ENCODE results near the genes PGLYRP2 and TPM4.

DNA sequence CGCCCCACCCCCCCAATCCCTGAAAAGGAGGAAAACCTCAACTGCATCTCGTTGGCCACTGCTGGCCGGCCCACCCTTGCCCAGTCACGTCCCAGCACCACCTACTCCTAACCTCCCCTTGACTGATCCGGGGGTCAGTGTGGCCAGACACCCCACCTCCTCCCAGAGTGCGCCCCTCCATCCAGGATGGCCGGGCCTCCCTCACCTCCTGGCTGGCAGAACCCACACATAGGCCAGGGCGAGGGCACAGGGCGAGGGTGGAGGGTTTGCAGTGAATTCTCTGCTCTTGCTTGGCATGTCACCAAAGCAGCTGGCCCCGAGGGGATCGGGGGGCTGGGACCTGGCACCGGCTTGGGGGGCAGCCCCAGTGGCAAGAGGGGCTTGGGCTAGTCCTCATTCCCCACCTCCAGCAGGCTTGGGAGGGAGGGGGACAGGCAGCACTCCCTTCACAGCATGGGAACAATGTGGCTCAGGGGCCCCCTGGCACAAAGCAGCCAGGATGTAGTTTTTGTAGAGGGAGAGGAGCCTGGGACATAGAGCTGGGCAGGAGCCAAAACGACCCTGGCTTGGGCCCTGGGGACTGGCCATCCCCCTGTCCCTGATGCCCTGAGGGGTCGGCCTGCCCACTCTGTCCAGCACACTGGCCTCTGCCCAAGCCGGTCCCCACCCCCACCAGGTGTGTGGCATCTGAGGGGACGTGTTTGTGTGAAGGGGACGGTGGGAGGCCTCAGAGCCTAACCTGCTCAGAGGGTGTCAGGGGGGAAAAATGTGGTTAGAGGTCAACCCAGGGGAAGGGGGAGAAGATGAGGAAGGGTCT lies 28.5 kb upstream of the ASF1B start:
- PRO-cap, 3 experiments, result no peak in any of the 3 experiments
- RAMPAGE, long total RNA, 4 experiments, result no peak in any of the 4 experiments
- RRBS, result 82% methylated on average over 3 of the region's 17 CpGs

GRCh38 chr19:14374745-14375081 lies 6.5 kb upstream of the ADGRE5 start:
- PRO-cap, 3 experiments, result no peak in any of the 3 experiments
- RAMPAGE, long total RNA, 4 experiments, result no peak in any of the 4 experiments
- RRBS, result no CpG with 5 or more reads among the region's 7 CpGs

DNA sequence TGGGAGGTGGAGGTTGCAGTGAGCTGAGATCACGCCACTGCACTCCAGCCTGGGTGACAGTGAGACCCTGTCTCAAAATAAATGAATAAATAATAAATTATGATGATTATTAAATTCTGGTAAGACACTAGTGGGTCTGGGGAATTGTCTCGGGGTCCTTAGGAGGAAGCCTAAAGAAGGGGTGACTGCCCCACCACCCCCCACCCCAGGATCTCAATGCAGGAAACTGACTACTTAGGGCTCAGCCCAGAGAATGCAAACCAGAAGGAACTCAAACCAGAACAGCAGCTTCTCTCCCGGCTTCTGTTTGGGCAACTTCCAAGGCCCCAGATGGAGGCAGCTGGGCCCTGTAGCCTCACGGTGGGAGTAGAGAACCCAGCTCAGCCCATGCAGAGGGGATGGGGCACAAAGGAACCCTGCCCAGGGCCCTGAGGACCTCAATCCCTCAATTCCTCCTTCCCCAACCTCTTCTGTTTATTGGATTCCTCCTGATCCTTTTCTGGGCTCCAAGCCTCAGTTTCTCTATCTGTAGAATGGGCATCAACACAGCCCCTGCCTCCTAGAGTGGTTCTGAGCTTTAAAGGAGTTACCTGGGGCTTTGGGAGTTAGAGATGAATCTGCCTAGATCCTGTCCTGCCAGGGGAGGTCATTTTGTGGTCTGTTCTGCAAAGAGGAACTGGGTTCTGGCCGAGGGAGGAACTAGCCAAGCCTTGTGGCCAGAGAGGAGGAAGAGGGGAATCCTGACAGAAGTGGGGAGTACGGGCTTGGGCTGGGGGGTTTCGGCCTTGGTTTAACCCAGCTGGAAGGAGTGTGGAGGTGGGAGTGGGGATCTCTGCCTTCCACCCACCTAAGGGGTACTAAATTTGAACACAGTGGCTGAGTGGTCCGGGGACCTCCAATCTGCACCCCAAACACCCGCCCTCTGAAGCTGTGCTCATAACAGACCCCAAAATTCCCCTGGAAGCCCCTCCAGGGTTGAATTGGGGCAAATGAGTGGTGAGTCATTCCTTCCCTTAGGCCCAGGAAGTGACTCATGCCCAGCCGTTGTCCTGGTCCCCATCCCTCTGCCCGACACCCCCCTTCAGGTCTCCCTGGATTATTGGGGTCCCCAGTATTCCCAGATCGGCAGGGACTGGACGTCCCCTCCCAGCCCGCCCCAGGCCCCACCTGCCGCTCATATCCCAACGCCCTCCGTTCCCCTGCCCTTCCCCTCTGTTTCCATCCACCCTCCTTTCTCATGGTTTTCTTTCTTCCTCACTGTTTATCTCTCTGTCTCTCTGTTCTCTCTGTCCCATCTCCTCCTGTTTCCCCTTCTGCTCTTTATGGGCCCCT lies 2.7 kb downstream of the ADGRE5 start:
- PRO-cap, 3 experiments, result peak in 2 of 3 experiments; most common plus-strand start position 263 of the sequence (in 1); most common minus-strand start position 924 of the sequence (in 2)
- RAMPAGE, long total RNA, 4 experiments, result no peak in any of the 4 experiments
- RRBS, result no CpG with 5 or more reads among the region's 17 CpGs

- PRO-cap, 3 experiments, result no peak in any of the 3 experiments
- RAMPAGE, long total RNA, 4 experiments, result no peak in any of the 4 experiments
- RRBS, result no CpG with 5 or more reads among the region's 11 CpGs
These were observed 12.1 kb downstream of the ADGRE5 start for GRCh38 chr19:14393199-14393895.

DNA sequence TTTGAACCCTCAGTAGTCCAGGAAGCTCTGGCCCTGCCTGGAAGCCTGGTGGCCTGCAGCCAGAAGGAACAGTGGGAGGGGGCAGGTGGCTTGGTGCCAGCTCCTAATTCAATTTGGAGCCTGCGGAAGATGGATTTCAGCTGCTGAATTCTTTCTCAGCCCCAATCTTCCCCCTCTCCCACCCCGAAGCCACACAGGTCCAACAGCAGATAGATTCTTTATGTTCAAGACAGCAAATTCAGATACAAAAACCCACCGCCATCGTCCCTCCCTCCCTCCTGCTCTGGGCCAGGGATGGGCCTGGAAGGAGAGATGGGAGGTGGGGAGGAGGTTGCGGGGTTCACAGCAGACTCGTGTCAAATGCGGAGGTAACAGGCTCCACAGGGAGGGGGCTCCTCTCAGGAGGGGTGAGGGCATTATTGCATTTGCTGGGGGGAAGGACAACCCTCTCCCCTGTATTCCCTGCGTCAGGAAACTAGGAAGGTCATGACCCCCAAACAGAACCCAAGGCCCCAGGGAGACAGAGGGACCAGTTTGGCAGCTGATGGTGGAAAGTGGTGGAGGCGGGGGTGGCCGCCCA lies 2.5 kb upstream of the PTGER1 start:
- PRO-cap, 3 experiments, result no peak in any of the 3 experiments
- RAMPAGE, long total RNA, 4 experiments, result no peak in any of the 4 experiments
- RRBS, result no CpG with 5 or more reads among the region's 10 CpGs

GRCh38 chr19:14528840-14529395 lies 476 bp upstream of the TECR start:
- PRO-cap, 3 experiments, result peak in 3 of 3 experiments; most common minus-strand start chr19:14529292 (in 2)
- RAMPAGE, long total RNA, 4 experiments, result no peak in any of the 4 experiments
- RRBS, result no CpG with 5 or more reads among the region's 34 CpGs

DNA sequence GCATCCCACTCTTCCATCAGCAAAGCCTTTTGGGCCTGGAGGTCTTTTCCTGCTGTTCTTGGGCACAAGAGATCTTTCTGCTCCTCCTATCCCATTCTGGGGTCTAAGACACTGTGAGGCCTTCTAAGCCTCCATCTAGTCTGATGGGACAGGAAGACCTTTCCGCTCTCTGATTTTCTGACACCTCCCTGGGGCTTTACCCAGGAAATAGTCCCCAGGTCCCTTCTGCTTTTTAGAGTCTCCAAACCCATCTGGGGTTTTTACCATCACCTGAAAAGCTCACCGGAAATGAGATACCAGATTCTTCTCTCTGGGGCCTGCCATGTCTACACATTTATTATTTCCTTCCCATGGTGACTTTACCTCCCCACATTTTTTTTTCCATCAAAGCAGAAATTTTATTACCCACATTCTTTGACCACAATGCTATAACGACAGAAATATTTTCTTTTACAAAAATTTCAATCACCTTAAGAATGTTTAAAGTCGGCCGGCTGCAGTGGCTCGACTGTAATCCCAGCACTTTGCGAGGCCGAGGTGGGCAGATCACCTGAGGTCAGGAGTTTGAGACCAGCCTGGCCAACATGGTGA lies 21.2 kb downstream of the CLEC17A start:
- PRO-cap, 3 experiments, result no peak in any of the 3 experiments
- RAMPAGE, long total RNA, 4 experiments, result no peak in any of the 4 experiments
- RRBS, result no CpG with 5 or more reads among the region's 8 CpGs

GRCh38 chr19:14783600-14783974 lies 5.2 kb upstream of the ADGRE2 start:
- PRO-cap, 3 experiments, result no peak in any of the 3 experiments
- RAMPAGE, long total RNA, 4 experiments, result no peak in any of the 4 experiments
- RRBS, result no CpG with 5 or more reads among the region's 5 CpGs

DNA sequence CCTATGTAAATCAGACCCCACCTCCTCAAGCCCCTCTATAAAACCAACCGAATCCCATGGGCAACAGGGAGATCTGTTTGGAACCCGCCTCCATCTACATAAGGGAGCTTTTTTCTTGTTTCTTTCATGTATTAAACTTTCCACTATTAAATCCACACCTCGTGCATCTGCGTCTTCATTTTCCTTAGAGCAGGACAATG lies 2.6 kb upstream of the OR7A5 start:
- PRO-cap, 3 experiments, result no peak in any of the 3 experiments
- RAMPAGE, long total RNA, 4 experiments, result no peak in any of the 4 experiments
- RRBS, result no CpG with 5 or more reads among the region's 4 CpGs

DNA sequence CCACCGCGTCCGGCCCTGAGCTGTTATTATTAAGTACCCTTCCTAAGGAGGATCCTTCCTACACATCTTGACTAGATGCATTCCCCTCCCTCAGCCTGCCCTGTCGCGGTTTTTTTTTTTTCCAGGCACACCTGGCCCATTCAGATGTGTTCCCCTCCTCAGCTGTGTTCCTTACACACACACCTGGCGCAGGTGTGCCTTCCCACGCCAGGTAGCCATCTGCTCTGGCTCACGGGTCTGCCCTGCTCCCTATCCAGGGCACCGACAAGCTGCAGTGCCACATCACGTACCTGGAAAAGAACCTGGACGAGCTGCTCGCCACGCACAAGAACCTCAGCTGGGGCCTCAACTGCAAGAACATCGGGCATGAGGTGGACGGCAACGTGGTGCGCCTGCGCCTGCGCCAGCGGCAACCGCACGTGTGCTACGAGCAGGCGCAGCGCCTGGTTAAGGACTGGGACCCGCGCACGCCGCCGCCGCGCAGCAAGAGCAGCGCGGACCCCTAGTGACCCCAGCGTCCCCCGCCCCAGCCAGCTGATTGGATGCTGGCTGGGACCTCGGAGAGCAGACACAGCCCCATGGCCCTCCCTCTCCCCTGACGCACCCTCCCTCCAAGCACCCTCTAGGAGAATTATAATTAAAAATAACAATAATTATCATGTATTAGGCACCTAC lies 12.2 kb downstream of the CCDC105 start:
- PRO-cap, 3 experiments, result no peak in any of the 3 experiments
- RAMPAGE, long total RNA, 4 experiments, result no peak in any of the 4 experiments
- RRBS, result no CpG with 5 or more reads among the region's 38 CpGs

DNA sequence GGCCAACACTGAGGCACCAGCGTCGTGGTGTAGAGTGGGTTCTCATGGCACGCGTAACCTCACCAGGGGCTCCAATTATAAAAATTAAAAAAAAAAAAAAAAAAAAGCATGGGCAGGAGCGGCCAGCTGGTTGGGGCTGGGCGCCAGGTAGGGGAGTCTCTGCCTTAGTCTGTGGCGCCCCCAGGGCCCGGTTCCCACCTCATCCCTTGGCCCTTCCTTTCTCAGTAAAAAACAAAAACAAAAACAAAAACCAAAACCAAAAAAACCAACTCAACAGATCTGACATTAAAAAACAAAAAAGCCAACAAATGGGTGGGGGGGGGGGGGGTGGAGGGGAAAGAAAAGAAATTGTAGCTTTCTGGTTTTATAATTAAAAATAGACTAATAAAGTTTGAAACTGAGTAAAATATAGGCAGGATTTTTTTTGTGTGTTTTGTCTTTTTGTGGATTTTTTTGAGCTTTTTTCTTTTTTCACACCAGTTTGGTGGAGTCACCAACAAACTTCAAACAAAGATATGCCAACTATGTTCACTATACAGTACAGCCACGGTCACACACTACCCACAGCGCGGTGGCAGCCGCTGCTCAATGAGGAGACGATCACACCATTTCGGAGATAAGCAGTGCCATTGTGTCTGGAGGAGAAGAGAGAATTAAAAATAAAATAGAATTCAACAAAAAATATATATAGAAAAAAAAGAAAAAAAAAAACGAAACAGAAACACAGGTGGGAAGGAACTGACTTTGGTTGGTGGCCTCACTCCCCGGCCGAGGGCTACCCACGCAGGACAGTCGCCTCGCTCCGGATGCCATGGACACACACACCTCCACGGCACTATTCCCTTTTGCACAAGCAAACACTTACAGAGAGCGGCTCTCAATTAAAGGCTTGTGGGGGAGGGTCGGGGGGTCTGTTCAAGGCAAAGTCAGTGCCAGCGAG lies 5.0 kb upstream of the EPHX3 start:
- PRO-cap, 3 experiments, result no peak in any of the 3 experiments
- RAMPAGE, long total RNA, 4 experiments, result no peak in any of the 4 experiments
- RRBS, result 91% methylated on average over 6 of the region's 25 CpGs

DNA sequence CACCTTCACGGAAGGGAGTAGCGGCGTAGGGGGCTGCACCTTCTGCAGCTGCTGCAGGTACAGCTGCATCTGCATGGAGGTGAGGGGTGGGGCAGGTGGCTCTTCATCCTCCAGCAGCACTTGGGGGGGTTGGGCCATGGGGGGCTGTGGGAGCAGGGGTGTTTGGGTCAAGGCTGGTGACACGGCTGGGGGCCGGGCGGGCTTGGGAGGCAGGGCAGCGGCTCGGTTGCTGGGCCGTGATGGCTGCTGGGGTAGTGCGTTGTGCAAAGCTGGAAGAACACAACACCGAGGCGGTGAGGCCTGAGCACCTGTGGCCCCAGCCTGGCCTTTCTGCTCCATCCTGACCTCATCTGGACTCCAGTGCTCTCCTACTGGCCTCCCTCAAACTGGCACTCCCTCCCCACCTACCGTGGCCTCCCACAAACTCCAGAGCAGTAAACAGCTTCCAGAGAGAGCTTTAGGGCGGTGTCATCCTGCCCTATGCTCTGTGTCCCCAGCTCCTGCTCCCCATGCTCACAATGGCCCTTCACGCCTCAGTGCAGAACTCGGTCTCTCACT lies 11.1 kb upstream of the EPHX3 start:
- PRO-cap, 3 experiments, result no peak in any of the 3 experiments
- RAMPAGE, long total RNA, 4 experiments, result no peak in any of the 4 experiments
- RRBS, result no CpG with 5 or more reads among the region's 16 CpGs

DNA sequence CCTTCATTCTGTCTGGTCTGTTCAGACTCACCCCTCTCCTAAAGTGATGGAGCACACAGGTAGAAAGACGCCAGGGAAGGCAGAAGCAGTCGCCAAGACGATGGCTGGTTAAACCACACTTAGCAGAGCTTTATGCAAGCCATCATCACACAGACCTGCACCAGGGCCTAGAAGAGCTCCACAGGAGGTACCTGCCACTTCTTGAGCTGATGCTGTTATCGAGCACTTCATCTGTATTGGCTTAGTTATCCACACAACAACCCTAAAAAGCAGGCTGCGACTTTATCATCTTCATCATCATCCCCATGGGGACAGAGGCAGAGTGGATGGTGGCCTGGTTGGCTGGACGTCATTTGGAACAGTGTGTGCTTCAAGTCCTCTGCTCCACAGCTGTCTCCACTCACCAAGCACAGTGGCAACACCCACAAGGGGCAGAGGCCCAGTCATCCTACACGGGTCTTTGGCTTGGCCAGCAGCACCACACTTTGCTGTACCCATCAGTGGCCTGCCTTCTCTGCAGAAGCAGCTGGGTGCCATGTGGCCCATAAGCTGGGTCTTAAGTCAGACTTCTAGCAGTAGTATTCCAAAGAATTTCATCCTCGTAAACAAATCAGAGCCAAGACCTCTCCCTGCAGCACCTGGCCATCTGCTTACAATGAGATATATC lies 47.7 kb upstream of the EPHX3 start:
- PRO-cap, 3 experiments, result no peak in any of the 3 experiments
- RAMPAGE, long total RNA, 4 experiments, result no peak in any of the 4 experiments
- RRBS, result no CpG with 5 or more reads among the region's 8 CpGs

DNA sequence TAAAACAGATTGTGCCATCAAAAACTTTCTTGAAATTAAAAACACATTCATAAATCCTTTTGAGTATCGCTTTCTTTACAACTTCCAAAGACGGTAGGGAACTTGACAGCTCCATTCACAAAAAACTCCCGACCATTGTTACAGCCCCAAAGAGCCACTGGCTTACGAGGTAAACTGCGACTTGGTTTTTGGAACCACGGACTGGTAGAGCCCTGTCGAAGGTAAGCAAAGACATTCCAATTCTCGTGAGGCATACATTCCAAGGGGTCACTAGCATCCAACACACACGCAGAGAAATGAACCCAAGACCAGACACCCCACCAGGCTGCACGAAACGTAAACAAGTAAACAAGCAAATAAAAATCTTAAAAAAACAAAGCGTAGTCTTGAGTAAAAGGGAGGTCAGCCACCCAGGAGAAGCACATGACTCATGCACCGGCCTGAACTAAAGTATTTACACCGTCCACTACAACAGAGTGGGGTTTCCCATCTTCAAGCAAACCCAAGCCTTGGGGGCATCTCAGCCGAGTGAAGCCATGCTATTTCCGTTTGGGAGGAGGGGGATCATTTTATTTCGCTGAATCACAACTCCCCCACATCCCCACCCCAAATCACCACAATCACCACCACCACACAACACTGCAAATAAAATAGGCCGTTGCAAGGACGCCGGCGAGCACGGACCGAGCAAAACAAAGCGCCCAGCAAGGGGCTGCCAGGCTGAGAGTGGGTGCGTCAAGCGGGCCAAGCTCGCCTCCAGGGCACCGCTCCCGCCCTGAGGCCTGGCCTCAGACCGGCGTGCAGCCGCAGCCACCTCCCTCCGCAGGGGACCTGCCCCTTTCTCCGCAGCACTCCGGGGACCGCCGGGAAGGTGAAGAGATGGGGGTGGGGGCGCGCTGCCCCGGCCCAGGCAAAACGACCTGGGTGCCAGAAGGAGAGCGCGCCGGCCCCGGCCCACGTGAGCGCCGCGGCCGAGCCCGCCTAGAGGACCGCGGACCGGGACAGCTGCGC lies 1.2 kb downstream of the BRD4 start:
- PRO-cap, 3 experiments, result peak in 2 of 3 experiments; most common plus-strand start position 913 of the sequence (in 2); most common minus-strand start position 211 of the sequence (in 1)
- RAMPAGE, long total RNA, 4 experiments, result no peak in any of the 4 experiments
- RRBS, result 2% methylated on average over 24 of the region's 55 CpGs

- PRO-cap, 3 experiments, result peak in 3 of 3 experiments; most common plus-strand start chr19:15380309 (in 1); most common minus-strand start chr19:15380343 (in 1)
- RAMPAGE, long total RNA, 4 experiments, result no peak in any of the 4 experiments
- RRBS, result no CpG with 5 or more reads among the region's 24 CpGs
These were observed 721 bp upstream of the AKAP8 start for GRCh38 chr19:15380278-15380737.

DNA sequence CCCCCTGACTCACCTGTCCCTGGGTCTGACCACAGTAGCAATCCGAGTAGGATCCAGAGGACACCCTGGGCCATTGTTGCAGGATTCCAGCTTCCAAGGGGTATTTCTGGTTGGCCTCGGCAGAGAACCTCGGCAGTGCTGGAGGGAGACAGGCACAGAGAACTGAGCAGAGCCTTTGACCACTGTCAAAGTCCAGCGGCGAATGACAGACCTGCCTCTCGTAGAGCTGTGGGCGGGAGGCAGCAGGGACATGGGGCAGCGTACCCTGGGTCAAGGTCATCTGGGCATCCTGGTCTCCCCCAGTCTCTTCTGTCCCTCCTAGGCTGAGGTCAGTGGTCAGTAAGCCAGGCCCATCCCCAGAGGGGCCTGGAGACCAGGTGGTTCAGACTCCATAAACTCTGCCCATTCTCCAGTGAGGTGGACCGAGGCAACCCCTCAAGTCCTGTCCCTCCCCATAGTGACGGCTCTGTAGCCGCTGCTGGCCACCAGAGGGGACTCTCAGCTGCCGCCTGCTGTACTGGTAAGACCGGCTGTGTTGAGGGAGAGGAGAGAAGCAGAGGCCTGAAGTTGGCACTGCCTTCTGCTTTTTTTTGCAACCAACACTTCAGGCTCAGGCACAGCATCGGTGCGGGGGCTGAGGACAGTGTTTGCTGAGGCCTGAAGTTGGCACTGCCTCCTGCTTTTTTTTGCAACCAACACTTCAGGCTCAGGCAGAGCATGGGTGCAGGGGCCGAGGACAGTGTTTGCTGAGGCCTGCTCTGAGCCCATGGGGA lies at the start of gene PGLYRP2:
PGLYRP2 (minus strand) TSS at position 204 of the 773 bp plus-strand sequence.
- PRO-cap, 3 experiments, result no peak in any of the 3 experiments
- RAMPAGE, long total RNA, 4 experiments, result no peak in any of the 4 experiments
- RRBS, result no CpG with 5 or more reads among the region's 16 CpGs

DNA sequence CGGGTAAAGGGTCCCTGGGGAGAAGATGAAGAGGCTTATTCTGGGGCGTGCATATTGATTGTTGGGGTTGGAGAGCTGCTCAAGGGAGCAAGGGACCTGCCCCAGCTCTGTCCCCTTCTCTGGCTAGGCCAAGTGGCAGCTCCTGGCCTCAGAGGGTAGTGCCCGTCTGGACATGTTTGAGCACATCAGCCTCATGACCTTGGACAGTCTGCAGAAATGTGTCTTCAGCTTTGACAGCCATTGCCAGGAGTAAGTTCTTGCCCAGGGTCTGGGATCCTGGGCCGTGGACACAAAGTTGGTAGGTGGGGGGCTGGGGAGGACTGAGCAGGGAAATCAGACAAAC lies 8.3 kb downstream of the CYP4F3 start:
- PRO-cap, 3 experiments, result no peak in any of the 3 experiments
- RAMPAGE, long total RNA, 4 experiments, result no peak in any of the 4 experiments
- RRBS, result no CpG with 5 or more reads among the region's 4 CpGs

DNA sequence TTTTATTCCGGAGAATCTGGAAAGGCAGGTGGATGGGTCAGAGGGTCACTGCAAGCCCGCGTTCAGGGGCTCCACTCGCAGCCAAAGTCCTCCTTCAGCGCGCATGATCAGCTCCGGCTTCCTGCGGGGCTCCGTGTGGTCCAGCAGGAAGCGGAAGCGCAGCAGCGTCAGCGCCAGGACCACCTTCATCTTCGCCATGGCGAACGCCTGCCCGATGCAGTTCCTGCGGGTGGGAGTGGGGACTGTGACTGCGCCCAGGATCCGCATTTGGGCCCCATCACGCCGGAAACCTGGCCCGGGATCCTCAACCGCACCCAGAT lies 22.4 kb downstream of the OR10H3 start:
- PRO-cap, 3 experiments, result no peak in any of the 3 experiments
- RAMPAGE, long total RNA, 4 experiments, result no peak in any of the 4 experiments
- RRBS, result 16% methylated on average over 4 of the region's 24 CpGs

DNA sequence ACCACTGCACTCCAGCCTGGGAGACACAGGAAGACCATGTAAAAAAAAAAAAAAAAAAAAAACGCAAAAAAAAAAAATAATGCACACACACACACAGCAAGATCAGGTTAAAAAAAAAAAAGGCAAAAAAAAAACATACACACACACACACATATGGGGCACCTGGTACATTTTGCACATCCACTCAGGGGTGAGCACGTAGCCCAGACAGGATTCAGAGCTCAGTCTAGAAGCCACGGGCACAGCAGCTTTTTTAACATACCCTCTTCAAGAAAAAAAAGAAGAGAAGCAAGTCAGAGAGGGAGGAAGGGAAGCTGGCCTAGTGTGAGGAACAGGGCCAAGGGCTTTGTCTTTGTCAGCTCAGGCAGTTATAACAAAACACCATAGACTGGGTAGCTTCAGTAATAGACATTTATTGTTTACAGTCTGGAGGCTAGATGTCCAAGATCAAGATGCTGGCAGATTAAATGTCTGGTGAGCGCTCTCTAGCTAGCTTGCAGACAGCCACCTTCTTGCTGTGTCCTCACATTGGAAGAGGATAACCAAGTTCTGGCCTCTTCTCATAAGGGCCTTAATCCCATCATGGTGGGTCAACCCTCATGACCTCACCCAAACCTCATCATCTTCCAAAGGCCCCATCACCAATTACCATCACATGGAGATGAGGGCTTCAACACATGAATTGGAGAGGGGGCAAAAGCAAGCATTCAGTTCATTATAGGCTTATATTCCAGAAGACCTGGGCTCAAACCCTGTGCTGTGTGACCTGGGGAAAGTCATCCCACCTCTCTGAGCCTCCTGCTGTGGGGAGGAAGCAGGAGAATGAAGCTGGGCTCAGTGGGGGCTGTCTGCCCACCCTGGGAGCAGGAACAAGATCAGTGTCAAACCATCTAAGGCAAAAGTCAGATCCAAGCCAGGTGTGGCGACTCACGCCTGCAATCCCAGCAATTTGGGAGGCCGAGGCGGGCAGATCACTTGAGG lies 2.1 kb upstream of the TPM4 start:
- PRO-cap, 3 experiments, result no peak in any of the 3 experiments
- RAMPAGE, long total RNA, 4 experiments, result no peak in any of the 4 experiments
- RRBS, result no CpG with 5 or more reads among the region's 8 CpGs

DNA sequence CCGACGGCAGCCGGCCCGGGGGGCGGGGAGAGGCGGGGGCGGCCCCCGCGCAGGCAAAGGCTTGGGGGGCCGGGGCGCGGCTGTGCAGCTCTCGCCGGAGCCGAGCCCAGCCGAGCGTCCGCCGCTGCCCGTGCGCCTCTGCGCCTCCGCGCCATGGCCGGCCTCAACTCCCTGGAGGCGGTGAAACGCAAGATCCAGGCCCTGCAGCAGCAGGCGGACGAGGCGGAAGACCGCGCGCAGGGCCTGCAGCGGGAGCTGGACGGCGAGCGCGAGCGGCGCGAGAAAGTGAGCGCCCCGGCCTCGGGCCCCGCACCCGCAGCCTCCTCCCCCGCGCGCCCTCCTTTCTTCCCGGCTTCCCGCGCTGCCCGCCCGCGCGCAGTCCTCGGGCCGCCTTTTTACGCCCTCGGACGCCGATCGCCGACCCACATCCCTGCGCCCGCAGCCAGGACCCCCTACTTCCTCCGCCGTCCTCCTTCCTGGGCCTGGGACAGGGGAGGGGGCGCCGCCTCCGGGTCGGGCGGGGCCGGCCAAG lies at the start of gene TPM4:
TPM4 (plus strand) TSS at position 83 of the 532 bp plus-strand sequence.
- PRO-cap, 3 experiments, result peak in 3 of 3 experiments; most common plus-strand start position 56 of the sequence (in 3); most common minus-strand start position 478 of the sequence (in 2)
- RAMPAGE, long total RNA, 4 experiments, result start-site peak on the plus strand in 4 of 4 experiments, centred at positions 151 to 167 of the sequence, 2,930 to 11,692 reads per replicate
- RRBS, result 1% methylated on average over 25 of the region's 74 CpGs